Cardiac ventricle fibroblast (primary cell): ENCODE measurements around the genes IFIT1B, SLC16A12, RPP30 and FGFBP3.

DNA sequence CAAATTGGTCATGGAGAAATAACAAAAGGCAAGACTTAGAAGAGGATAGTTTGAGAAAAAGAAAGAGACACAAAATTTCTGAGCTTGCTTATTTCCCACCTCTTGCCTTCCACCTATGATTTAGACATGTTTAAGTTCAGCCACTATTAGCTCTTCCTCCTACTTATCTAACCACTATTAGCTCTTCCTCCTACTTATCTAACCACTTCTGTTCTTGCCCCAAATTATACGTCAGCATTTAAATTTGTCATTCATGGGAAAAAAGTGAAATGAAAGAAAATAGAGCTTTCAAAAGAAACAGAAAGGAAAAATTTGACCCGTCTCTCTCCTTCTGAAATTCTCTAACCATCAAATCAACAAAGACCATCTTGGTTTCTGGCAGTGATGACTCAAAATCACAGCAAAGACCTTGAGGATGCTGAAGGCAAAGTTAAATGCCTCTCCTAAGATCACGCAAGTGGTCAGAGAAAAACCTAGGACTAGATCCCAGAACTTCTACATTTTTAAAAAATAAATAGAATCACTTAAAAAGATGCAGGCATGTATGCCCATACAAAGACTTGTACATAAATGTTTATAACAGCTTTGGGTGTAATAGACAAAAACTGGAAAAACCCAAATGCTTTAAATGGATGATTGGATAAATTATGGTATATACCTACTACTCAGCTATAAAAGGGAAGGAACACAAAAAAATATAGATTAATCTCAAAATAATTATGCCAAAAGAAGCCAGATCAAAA, 2.5 kb downstream of the LIPA start:
- RAMPAGE, long total RNA, result no peak

DNA sequence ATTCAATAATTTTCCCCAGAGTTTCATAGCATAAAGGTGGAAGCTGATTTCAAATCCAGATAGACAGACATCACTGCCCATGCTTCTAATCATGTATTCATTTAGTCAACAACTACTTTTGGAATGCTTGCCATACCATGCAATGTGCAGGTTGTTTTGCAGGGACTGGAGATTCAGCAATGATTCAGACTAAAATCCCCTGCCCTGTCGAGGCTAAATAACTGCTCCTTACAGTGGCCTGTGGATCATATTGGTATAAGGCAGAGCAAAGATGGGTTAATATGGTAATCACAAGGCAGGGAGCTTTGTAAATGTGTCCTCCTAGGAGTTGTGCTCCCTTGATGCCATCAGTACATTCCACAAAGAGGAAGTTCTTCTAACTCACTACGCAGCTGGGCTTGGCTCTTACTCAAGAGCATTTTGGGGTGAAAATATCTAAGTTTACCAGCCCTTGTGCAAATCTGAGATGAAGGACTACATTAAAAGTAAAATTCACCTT, 647 bp upstream of the IFIT2 start:
- RAMPAGE, long total RNA, result no peak

DNA sequence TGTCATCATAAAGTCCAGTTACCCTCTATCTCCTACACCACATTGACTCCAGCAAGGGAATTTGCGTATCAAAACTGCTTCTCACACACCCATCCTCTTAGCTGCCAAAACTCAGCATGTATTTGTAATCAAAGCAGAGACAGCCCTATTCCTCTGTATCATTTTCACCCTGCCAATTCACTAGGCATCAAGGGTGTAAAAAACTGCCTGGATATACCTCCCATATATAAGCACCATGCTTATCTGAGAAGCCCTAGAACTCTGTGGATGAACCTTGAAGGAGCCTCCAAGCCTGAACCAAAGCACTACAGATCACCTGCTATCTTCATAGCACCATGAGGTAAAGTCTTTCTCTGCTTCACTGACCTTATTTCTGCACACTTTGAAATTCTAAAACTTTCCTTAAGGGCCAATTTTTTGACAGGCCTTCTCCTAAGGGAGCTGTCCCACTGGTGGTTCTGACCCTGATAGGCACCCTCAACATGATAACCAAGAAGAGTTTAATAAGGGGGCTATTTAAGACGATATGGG, at the start of gene IFIT1B:
IFIT1B (plus strand) TSS at position 256 of the 531 bp plus-strand sequence.
- RAMPAGE, long total RNA, result no peak

DNA sequence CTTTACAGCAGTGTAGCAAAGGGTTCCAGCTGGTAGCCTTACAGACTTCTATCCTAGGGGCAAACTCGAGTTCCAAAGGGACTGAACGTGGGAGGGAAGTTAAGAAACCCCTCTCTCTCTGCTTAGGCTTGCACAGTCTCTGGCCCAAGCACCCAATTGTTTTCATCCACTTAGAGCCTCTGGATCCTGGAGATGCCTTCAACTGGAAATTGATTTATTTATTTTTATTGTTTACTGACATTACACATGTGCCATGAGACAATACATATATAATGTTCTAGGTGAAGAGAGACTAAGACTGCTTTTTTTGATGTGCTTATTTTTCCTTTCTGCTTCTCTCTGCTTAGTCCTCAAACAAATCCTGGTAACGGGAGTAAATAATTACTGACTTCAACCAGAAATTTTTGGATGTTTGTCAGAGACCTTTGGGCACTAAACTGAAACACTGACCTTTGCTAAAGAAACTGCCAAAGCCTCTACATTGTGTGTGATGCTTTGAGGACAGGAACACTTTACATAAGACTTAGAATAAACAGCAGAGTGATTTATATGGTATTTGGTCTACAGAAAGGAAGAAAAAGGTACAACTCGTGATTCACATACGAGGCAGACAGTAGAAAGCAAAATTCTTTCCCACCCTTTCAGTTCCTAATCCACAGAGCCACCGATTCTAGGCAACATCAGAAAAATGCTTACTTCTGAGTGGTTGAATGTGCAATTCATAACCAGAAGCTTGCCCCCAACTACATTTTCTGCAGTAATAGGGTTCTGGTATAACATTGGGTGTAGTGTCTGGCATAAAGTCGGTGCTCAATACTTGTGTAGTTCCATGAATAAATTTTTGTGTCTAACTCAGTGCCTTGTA, 59.9 kb downstream of the SLC16A12 start:
- RAMPAGE, long total RNA, result no peak

GRCh38 chr10:89534910-89536353, at the start of gene SLC16A12:
SLC16A12 (minus strand) TSS chr10:89535594.
- RAMPAGE, long total RNA, result no peak

GRCh38 chr10:89591463-89592313, 53.4 kb downstream of the PANK1 start:
- RAMPAGE, long total RNA, result no peak

DNA sequence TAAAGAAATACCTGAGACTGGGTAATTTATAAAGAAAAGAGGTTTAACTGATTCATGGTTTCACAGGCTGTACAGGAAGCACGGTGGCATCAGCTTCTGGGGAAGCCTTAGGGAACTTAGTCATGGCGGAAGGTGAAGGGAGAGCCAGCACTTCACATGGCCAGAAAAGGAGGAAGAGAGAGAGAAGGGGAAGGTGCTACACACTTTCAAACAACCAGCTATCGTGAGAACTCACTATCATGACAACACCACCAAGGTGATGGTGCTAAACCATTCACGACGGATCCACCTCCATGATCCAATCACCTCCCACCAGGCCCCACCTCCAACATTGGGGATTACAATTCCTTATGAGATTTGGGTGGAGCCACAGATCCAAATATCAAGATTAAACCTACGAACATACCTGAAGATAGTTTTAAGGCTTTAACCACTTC, 23.9 kb upstream of the PANK1 start:
- RAMPAGE, long total RNA, result no peak

DNA sequence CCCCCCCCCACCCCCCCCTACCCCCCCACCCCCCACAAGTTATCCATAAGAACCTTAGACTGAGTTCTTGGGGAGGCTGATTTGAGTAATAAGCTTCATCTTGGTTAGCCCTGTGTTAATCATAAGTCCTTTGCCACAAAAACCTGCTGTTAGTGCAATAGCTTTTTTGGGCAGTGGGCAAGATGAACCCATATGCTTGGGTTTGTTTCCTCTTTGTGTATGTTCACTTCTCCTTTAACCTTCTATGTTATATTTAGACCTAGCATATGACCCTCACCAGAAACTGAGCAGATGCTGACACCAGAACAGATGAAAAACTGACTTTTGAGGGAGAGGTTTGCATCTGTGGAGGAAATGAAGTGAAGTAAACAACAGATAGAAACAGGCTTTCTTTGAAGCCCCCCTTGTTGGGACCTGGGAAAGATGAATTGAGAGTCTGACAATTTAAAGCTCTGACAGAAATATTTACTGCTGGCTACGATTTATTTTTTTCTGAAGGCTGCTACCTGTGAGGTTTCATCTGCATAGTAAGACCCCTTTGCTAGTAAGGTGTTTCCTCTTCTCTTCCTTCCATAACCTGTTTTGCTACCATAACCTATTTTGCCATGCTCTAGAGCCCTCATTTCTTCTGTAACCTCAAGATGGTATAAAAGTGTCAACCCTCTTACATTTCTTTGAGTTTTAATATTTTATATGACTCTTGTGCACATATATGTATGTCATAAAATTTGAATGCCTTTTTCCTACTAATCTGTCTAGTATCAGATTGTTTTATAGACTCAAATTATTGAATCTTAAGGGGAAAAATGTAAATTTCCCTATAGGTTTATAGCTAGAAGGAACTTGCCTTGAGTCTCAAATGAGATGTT, 187.5 kb downstream of the KIF20B start:
- RAMPAGE, long total RNA, result no peak

GRCh38 chr10:90145553-90145898, 444.1 kb downstream of the KIF20B start:
- RAMPAGE, long total RNA, result no peak

GRCh38 chr10:90871774-90872760, at the start of gene RPP30:
RPP30 (plus strand) TSS chr10:90871974.
- RAMPAGE, long total RNA, result start-site peak on the plus strand at chr10:90871964-90871989, 99 and 22 reads in 2 replicates

DNA sequence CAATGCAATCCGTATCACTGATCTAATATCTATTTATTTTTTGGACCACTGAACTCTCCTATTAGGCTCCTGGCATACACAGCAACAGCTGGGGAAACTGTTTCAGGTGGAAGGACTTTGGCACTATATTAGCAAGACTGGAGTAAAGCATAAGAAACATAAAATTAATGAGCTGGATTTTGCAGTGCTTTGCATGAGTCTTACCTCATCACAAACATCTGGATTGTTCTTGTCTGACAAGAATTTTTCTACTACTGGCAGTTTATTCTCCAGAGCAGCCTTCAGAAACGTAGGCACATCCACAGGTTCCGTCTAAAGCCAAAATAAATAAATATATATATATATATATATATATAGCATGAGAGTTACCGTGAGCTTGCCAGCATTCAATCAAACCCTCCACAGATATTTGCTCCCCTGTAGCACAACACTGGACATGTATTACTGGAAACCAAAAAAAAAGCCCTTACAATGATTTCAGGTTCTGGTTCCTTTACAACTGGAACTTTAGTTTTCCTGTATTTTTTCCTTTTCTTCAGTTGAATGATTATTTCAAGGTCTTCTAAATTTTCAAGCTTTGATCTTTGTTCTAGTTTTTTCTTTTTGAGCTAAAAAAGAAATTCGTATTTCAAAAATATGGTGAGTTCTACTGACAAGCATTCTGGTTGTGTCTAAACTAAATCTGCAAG, 2.1 kb downstream of the ANKRD1 start:
- RAMPAGE, long total RNA, result no peak

GRCh38 chr10:91017163-91017697, 96.3 kb upstream of the ANKRD1 start:
- RAMPAGE, long total RNA, result no peak

DNA sequence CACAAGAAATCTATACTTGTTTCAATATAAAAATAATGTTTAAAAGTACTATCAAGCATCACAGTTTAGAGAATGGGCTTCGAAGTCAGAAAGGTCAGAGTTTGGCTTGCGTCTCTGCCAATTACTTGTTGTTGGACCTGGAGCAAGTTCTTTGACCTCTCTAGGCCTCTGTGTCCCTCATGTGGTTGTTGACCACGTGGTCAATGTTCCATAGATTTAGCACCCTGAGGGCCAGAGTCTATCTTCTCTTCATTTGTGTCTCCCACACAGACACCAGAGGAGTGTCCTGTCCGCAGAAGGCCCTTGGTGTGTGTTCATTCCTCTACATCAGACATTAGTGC, 122.2 kb upstream of the ANKRD1 start:
- RAMPAGE, long total RNA, result no peak

DNA sequence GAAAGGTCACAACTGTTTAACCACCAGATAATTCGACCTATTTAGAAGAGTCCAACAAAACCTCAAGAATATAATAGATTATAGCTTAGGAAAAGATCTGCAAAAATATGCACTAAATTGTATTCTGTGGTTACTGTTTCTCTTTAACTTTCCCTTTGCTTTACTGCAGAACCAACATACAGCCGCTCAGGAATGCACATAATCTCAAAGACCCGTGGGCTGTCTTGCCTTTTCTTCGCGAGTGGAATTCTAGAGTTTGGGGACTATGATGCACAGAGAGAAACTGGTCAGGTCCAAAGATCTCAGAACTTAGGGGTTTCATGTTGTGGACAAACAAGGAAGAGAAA, 75.0 kb downstream of the PCGF5 start:
- RAMPAGE, long total RNA, result no peak

DNA sequence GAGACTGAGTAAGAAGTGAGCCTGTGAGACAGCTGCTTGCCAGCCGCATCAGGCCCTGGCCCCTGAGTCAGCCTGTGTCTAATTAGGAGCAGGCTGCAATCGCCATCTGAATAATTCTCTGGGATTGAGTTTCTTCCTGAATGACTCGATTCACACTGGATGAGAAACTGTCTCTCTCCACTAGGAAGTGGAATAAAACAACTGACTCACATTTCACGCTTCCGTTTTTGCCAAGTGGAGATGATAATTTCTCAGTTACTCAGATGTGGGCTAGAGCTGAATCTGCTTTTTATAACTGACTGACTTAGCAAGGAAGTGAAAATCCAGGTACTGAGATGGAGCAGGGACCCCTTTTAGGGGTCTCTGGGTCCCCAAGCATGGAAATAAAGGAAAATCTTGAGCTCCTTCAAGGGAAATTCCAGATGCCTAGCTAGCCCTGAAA, 69.1 kb upstream of the HECTD2 start:
- RAMPAGE, long total RNA, result no peak

DNA sequence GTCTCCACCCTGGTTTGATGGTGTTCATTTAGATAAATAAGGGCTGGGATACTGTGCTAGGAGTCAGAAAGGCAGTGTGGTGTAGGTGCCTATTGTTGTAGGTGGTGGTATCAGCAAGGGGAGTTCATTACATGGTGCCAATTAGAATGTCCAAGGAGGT, 18.9 kb downstream of the PPP1R3C start:
- RAMPAGE, long total RNA, result no peak

DNA sequence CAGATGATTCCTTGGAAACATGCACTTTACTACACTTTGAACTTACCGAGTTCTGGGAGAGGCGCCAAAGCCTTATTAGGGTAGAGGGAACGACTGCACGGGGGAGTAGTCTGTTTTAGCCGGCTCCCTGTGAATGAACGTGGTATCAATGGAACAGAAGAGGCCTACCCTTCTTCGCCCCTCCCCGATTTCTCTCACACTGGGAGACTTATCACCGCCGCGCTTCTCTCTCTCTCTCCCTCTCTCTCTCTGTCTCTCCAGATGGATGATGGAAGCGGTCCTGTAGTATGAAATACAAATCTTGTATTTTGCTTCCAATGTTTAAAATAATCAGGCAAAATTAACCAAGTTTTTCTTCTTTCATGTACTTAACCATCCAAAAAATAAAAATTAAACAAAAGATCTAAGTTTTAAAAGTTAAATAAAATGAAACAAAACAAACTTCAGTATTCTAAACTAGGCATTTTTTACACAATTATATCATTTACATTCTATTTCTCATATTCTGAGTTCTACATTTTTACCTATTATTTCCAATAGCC, at the start of gene FGFBP3:
FGFBP3 (minus strand) TSS at position 135 of the 542 bp plus-strand sequence.
- RAMPAGE, long total RNA, result no peak

DNA sequence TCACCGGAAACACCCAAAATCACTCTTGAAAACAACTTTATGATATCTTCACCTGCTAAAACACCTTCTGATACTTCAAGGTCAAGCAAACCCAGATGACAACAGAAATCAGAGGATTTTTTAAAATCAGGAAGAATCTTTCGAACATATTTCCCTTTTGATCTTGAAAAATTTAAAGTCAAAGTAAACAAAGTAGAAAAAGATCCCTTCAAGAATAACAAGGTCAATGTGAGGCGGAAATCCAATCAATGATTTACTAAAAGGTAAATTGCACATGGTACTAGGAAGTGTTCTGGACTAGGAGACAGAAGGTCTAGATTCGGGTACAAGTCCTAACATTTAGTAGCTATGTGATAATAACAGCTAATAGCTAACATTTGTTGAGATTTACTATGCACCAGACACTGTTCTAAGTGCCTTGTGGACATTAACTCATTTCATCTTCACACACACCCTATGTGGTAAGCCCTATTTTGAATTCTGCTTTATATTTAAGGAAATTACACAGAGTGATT, 176.6 kb downstream of the CPEB3 start:
- RAMPAGE, long total RNA, result no peak

GRCh38 chr10:92240283-92240980, 50.4 kb downstream of the CPEB3 start:
- RAMPAGE, long total RNA, result no peak

GRCh38 chr10:92688670-92689545, 847 bp upstream of the HHEX start:
- RAMPAGE, long total RNA, result no peak